Measurements from ENCODE around the gene TRIP4.

DNA sequence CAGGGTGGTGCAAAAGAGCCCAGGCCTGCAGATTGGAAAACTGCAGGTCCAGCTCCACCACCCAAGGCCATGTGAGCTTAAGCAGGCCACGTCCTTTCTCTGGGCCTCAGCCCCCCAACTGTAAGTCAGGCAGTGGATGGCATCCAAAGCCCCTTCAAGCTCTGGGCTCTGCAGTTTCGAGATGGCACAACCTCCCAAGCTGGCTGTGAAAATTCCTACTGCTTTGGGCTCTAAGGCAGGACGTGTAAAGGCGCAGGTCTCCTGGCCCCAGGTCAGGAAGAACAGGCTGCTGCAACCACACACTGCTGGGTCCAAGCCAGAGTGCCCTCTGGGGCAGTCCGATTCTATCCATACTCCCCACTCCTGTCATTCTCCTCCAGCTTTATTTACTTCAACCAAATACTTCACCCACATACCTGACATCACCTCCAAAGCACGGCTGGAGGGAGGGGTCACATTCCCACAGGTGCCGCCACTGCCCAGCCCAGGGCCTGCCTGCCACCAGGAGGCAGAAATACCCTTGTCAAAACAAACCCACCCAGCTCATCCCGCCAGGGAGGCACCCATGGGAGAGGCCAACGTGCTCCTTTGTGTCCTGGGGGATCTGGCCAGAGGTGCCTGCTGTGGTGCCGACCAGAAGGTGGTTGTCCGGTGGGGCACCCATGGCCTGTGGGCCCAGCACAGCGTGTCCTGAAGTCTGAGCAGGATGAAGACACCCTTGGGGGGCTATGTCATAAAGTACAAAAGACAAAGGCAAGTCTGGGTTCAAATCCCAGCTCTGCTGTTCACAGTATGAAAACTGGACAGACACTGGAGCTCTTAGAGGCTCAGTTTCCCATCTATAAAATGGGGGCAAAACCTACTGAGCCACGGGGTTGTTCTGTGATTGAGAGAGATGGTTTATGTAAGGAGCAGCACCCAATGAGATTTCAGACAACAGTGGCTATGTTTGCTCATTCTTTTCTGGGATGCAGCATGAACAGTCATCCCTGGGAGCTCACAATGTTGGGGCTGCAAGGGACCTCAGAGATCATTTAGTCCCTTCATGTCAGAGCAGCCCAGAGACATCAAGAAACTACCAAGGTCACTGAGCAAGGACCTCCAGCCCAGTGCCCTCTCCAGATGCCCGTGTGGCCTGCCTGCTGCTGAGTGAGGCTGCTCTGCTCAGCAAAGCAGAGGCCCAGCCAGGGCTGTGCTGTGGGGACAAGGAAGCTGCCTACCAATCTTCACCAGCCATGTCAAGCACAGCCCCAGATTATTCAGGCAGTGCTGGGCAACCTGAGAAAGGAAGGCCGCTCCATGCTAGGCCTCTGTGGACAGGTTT is 100.2 kb downstream of the DAPK2 start:
- PRO-cap, result no peak
CAGE:
- cytosol, long polyA minus RNA, result no peak
- cytosol, long polyA plus RNA, result no peak
- long polyA plus RNA, result no peak
- nucleus, long polyA minus RNA, result no peak
- nucleus, long polyA plus RNA, result no peak

DNA sequence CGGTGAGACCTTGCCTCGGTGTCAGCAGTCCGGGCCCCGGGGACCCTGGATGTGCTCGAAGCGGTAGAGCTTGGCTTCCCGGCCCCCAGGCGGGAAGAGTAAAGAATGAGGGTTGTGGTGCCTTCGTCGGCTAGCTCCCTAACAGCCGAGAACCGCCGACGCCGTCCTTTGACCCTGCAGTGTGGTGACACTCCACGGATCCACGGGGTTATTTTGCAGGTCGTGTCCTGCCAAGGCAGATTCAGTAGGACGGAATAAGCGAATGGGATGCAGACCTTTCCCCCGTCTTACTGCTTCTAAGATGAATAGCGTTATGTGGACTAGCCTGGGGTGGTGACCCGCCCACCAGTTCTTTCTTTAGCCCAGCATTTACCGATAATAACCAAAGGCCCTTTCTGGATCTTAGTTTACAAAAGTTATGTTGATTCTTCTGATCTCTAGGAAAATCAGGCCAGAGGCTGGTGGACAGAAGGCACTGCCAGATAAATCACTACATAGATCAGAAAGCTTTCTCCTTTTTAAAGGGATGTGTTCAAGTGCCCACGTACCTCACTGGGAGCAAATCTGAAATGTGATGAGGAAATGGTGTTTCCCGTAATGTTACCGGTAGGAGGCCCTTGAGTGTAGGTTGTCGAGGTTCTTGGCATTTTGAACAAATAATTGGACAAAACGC is 620 bp downstream of the SNX1 start:
- PRO-cap, result no peak
CAGE:
- cytosol, long polyA minus RNA, result no peak
- cytosol, long polyA plus RNA, result no peak
- long polyA plus RNA, result no peak
- nucleus, long polyA minus RNA, result no peak
- nucleus, long polyA plus RNA, result no peak

- PRO-cap, result no peak
CAGE:
- cytosol, long polyA minus RNA, result no peak
- cytosol, long polyA plus RNA, result no peak
- long polyA plus RNA, result no peak
- nucleus, long polyA minus RNA, result no peak
- nucleus, long polyA plus RNA, result no peak
These were observed 2.1 kb downstream of the SNX22 start for GRCh38 chr15:64153363-64154203.

DNA sequence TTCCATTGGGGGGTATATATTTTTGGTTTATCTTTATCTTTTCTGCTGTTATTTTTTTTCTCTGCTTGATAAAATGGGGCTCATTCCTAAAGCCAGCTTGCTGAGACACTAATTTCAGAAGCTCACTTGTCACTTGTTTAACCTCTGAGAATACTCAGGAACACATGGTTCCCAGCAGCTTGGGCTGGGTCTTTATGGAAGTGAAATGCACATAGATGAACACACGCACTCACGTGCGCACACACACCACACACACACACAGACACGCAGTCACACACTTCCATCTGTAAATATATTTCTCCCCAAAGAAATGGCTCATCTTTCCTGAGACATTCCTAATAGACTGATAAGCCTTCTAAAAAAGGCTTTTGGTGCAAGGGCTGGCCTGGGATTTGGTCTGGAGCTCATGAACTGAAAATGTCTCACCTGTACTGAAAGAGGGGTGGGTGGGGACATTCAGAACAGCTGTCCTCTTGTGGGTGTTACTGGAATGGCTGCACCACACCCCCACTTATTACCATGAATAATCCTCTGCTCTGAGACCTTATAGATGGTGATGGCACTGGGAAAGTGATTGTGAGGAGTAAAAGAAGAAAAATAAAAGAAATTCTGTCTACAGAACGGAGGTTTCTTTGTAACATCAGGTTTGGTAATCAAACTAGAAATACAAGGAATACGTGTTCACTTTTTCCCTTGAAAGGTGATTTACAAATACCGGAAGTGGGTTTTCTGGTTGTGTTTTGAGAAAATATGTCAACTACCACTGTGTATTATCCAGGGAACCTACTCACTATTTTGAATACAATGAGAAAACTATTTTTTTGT is 3.7 kb upstream of the PPIB start:
- PRO-cap, result no peak
CAGE:
- cytosol, long polyA minus RNA, result no peak
- cytosol, long polyA plus RNA, result no peak
- long polyA plus RNA, result no peak
- nucleus, long polyA minus RNA, result no peak
- nucleus, long polyA plus RNA, result no peak

GRCh38 chr15:64387354-64388418 is at the start of gene TRIP4:
TRIP4 (plus strand) TSS chr15:64387836.
- PRO-cap, result bidirectional peak, plus-strand start at chr15:64387843, minus-strand start at chr15:64387630
CAGE:
- cytosol, long polyA minus RNA, result start-site peak on the plus strand at chr15:64387841-64387857, 637 reads
- cytosol, long polyA plus RNA, result start-site peak on the plus strand at chr15:64387782-64387878, 3,887 and 1,807 reads in 2 replicates
- long polyA plus RNA, result start-site peak on the plus strand at chr15:64387782-64387853, 1,227 and 1,634 reads in 2 replicates
- nucleus, long polyA minus RNA, result start-site peak on the plus strand at chr15:64387782-64387859, 1,975 reads
- nucleus, long polyA plus RNA, result start-site peak on the plus strand at chr15:64387809-64387881, 1,252 and 2,090 reads in 2 replicates

GRCh38 chr15:64388610-64389513 is 1.2 kb downstream of the TRIP4 start:
- PRO-cap, result no peak
CAGE:
- cytosol, long polyA minus RNA, result no peak
- cytosol, long polyA plus RNA, result no peak
- long polyA plus RNA, result no peak
- nucleus, long polyA minus RNA, result no peak
- nucleus, long polyA plus RNA, result no peak

DNA sequence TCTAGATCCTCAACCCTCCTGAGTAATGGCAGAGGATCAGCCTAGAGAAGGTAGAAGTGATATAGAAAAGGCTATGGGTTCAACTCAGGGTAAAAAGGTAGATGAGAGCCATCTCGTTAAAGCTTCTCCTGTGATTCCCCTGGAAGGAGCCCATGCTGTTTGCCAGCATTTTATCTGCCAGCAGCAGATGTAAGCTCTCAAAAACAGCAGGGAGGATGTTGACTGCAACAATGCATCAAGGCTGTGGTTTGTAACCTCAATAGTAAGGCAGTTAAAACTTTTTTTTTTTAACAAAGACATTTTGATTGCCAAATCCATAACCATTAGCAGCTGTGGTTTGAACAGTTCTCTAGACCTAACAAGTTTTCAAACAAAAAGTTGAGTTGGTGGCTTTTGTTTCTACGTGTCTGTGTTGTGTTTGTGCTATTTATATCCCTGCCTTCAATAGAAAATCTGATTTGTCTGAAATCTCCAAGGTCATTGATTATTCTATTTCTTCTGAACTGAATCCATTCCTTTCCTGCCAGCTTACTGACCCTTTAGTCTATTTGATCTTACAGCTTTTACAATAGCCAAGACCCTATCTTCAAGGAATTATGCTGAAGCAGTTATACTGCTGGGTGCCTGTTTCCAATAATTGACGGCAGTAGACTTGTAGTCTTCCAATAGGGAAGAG is 30.0 kb upstream of the ZNF609 start:
- PRO-cap, result no peak
CAGE:
- cytosol, long polyA minus RNA, result no peak
- cytosol, long polyA plus RNA, result no peak
- long polyA plus RNA, result no peak
- nucleus, long polyA minus RNA, result no peak
- nucleus, long polyA plus RNA, result no peak

- PRO-cap, result no peak
CAGE:
- cytosol, long polyA minus RNA, result no peak
- cytosol, long polyA plus RNA, result no peak
- long polyA plus RNA, result no peak
- nucleus, long polyA minus RNA, result no peak
- nucleus, long polyA plus RNA, result no peak
These were observed 139.9 kb downstream of the RBPMS2 start for GRCh38 chr15:64635042-64636273.

DNA sequence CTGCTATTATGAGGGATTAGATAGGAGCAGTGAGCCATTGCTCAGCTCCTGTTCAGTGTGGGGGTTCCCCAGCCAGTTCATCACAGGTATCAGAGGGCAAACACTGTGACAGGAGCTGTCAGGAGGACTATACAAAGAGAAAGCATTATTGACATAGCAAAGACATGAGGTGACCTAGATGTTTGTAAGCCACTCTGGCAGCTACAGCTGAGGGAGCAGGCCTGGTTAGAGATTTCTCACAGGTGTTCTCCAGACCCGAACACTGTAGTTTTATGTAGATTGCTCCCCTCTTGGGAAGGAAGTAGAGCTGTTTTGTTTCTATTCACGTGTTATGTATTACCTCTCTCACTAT is 123.8 kb downstream of the RBPMS2 start:
- PRO-cap, result no peak
CAGE:
- cytosol, long polyA minus RNA, result no peak
- cytosol, long polyA plus RNA, result no peak
- long polyA plus RNA, result no peak
- nucleus, long polyA minus RNA, result no peak
- nucleus, long polyA plus RNA, result no peak

- PRO-cap, result no peak
CAGE:
- cytosol, long polyA minus RNA, result no peak
- cytosol, long polyA plus RNA, result no peak
- long polyA plus RNA, result no peak
- nucleus, long polyA minus RNA, result no peak
- nucleus, long polyA plus RNA, result no peak
These were observed 14.2 kb downstream of the RBPMS2 start for GRCh38 chr15:64761011-64761684.

DNA sequence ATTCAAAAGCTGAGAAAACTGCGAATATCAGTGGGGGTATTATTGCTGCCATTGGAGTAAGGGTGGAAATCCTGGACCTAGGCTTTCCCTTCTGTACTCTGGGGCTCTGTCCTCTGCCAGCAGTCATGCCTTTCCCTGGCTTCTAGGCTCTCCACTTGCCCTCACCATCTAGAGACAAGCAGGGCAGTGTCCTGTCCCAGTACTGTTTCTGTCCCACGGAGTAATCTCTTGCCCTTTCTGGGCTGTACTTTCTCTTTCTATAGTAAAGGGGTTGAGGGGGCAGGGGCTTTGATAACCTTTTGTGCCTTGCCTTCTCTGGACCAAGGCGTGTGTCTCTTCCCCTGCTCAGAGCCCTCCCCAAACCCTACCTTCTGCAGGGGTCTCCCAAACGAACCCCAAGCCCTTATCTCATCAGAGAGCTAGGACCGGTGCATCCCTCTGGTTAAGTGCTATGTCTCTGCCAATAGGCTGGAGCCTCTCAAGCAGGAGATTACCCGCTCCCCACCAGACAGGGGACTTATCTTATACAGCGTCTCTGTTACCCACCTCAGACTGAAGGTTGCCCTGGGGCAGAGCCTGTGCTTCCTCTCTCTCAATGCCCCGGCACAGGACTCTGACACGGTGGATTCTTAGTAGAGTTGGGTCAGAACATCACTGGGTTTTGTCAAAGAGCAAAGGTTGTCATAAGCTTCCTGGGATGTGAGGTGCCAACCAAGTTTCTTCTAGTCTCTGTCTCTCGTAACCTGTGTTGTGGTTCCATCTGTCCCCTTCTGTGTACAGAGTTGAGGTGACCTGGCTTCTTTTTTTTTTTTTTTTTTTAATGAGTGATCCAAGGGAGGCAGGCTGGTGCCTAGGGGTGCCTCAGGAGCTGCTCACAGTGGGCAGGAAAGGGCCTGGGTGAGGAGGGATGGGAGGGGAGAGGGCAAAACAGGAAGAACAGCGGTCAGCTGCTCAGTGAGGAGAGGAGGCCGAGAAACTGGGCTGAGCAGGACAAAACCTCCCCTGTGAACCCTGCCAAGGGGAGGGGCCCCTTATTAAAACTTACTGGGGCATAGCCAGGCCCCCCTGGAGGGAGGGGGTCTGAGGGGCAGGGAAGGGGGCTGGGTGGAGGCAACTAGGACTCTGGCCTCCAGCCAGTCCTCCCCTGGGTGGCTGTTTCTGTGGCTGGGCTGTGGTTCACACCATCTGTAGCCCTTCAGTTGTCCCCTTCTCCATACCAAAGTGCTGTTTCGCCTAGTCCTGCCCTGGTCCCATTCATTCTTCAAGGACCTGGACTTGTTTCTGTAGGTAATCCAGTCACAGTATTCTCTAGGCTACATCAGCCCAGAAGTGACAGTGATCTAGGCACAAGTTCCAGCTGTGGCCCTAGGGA is 3.2 kb downstream of the PLEKHO2 start:
- PRO-cap, result no peak
CAGE:
- cytosol, long polyA minus RNA, result no peak
- cytosol, long polyA plus RNA, result no peak
- long polyA plus RNA, result no peak
- nucleus, long polyA minus RNA, result no peak
- nucleus, long polyA plus RNA, result no peak

GRCh38 chr15:64866789-64867815 is 25.4 kb downstream of the PLEKHO2 start:
- PRO-cap, result no peak
CAGE:
- cytosol, long polyA minus RNA, result no peak
- cytosol, long polyA plus RNA, result no peak
- long polyA plus RNA, result no peak
- nucleus, long polyA minus RNA, result no peak
- nucleus, long polyA plus RNA, result no peak

DNA sequence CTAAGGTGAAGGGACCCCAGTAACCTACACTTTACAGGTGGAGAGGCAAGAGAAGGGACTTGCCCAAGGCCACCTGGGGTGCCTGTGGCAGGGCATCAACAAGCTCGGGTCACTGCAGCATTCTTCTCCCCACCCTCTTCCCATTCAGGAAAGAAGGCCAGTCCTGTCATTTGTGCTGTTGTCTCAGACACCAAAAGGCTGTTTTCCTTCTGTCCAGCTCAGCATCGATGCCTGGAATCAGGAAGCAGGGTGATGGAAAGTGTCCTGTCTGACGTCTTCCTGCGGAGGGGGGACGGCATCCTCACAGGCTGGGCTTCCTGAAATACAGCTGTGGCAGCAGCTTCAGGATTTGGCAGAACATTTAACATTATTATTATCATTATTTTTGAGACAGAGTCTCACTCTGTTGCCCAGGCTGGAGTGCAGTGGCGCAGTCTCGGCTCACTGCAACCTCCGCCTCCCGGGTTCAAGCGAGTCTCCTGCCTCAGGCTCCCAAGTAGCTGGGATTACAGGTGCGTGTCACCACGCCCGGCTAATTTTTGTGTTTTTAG is 33.0 kb upstream of the ANKDD1A start:
- PRO-cap, result no peak
CAGE:
- cytosol, long polyA minus RNA, result no peak
- cytosol, long polyA plus RNA, result no peak
- long polyA plus RNA, result no peak
- nucleus, long polyA minus RNA, result no peak
- nucleus, long polyA plus RNA, result no peak

GRCh38 chr15:64883623-64884611 is 27.8 kb upstream of the ANKDD1A start:
- PRO-cap, result bidirectional peak, plus-strand start at chr15:64884261, minus-strand start at chr15:64884098
CAGE:
- cytosol, long polyA minus RNA, result no peak
- cytosol, long polyA plus RNA, result no peak
- long polyA plus RNA, result no peak
- nucleus, long polyA minus RNA, result no peak
- nucleus, long polyA plus RNA, result no peak

- PRO-cap, result no peak
CAGE:
- cytosol, long polyA minus RNA, result no peak
- cytosol, long polyA plus RNA, result no peak
- long polyA plus RNA, result no peak
- nucleus, long polyA minus RNA, result no peak
- nucleus, long polyA plus RNA, result no peak
These were observed 19.8 kb upstream of the SPG21 start for GRCh38 chr15:65009370-65010019.

DNA sequence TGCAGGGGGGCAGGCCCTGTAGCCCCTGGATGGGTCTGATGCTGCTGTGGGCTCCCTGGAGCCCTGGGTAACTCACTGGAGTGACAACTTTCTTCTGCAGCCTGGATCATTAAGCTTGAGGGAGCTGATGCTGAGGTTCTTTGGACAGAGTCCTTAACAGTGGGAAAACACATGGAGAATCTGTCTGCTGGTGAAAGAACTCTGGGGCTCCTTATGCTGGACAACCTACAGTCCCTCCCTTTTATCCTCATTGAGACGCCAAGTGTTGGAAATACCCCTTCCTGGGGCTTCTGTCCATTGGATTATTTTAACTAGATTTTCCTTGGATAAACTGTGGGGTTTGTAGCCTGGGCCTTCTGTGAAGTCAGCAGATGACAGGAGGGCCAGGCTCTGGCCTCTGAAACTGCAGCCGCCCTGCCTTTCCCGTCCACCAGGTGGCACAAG is 8.9 kb downstream of the SLC51B start:
- PRO-cap, result no peak
CAGE:
- cytosol, long polyA minus RNA, result no peak
- cytosol, long polyA plus RNA, result no peak
- long polyA plus RNA, result no peak
- nucleus, long polyA minus RNA, result no peak
- nucleus, long polyA plus RNA, result no peak

DNA sequence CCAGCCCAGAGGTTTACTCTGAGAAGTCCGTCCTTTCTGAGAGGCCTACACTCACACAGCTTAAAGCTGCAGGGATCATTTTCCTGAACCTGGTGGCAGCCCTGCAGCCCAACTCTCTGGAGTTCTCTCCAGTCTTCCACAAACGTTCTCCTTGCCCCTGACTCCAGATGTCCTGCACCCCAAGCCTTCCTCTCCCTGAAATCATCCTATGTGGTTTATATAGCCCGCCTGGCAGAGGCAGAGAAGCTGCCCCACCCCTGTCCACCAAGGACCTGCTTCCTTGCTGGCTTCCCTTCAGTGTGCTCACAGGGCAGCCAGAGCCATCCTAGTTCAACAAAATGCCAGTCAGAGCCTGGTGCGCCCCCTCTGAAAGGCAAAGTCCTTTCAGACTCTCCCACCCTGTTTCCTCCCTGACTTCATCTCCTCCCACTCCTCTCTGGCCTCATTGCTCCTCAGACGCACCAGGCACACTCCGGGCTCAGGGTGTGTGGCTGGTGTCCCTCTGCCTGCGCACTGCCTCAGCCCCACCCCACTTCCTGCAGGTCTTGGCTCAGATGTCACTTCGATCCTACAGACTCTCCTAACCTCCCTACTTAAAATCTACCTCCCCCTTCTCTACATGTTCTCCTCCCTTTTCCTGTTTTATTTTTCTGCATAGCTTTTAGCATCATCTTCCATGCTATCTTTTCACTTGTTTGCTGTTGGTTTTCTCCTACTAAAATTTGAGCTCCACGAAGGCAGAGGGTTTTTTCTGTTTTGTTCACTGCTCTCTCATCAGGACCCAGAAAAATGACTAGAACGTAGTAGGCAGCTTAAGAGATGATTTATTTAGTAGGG is 5.9 kb downstream of the KBTBD13 start:
- PRO-cap, result no peak
CAGE:
- cytosol, long polyA minus RNA, result no peak
- cytosol, long polyA plus RNA, result no peak
- long polyA plus RNA, result no peak
- nucleus, long polyA minus RNA, result no peak
- nucleus, long polyA plus RNA, result no peak

DNA sequence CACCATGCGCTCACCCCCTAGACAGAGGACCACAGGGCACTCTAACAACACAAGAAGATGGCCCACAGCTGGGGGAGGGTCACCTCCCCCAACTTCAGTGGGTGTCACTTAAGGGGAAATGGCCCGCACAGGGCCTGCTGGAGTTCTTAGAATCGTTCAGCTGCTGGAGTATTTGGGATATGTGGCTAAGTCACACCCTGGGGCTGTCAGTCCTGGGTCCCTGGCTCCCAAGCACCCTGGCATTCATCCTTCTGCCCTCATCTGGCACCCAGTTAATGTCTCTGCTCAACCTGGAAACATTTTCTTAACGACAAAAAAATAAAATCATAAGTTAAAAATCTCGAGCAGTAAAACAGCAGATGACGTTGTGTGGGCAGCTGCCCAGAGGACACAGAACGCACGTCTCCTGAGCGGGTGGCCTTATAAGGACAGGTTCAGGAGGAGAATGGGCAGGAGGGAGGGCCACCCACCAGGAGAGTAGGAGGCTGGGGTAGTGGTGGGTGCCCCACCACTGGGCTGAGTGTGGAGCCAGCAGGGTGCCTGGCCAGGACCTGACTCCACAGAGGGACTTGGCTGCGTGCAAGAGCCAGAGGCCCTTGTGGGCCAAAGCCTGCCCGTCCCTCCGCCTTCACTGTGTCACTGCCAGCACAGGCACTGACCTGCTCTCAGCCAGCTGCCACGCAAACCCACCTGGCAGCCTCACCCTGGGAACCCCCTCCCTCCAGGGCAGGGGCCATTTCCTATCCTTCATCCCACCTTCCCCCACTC is 11.5 kb downstream of the KBTBD13 start:
- PRO-cap, result no peak
CAGE:
- cytosol, long polyA minus RNA, result no peak
- cytosol, long polyA plus RNA, result no peak
- long polyA plus RNA, result no peak
- nucleus, long polyA minus RNA, result no peak
- nucleus, long polyA plus RNA, result no peak

- PRO-cap, result bidirectional peak, plus-strand start at chr15:65184589, minus-strand start at chr15:65184488
CAGE:
- cytosol, long polyA minus RNA, result no peak
- cytosol, long polyA plus RNA, result no peak
- long polyA plus RNA, result no peak
- nucleus, long polyA minus RNA, result start-site peak on the minus strand at chr15:65184501-65184523, 19 reads
- nucleus, long polyA plus RNA, result no peak
These were observed 865 bp downstream of the CLPX start for GRCh38 chr15:65184136-65184818.

GRCh38 chr15:65421091-65422188 is 1.3 kb downstream of the IGDCC4 start:
- PRO-cap, result no peak
CAGE:
- cytosol, long polyA minus RNA, result no peak
- cytosol, long polyA plus RNA, result no peak
- long polyA plus RNA, result no peak
- nucleus, long polyA minus RNA, result no peak
- nucleus, long polyA plus RNA, result no peak